LHCN-M2 (cell line): ENCODE measurements around the genes PLEKHG2, EID2B and PRX.

DNA sequence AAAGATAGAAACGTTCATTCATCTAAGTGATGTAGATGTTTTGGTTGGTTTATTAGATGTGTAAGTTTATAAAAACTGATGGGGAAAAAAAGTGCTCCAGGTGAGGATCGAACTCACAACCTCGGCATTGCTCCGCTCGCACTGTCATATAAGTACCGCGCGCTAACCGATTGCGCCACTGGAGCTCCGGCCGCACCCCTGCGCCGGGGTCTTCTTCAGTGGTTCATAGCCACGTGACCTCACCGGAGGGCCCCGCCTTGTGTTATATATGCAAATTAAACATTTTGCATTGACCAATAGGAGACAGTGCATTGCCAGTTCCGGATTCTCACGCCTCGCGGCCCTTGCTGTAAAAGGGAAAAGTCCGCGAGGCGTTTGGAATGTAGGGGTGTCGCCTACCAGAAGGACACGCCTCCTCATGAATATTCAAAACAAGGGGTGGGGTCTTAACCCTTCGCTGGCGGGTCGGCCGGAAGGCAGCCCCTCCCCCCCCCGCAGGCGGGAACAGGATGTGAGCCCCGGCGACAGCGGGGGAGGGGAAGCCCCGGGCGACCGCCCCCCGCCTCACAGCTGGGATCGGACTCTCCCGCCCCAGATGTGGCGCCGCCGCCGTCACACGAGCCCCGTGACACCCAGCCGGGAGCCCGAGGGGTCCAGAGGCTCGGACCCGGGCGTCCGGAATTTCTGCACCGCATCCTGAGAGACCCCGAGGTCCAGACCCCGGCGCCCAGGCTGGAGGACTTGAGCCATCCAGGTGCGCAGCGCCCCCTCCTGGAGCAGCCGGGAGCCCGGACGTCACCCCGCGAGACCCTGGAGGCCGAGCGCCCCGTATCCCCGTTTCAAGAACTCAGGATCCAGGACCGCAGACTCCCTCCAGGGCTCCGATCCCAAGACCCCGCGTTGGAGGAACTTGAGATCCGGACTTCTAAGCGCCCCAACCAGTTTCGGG, at the start of gene PLEKHG2:
TSS of gene PLEKHG2 (plus strand) at position 594 of the 949 bp plus-strand sequence.
- RAMPAGE, long total RNA = no peak

DNA sequence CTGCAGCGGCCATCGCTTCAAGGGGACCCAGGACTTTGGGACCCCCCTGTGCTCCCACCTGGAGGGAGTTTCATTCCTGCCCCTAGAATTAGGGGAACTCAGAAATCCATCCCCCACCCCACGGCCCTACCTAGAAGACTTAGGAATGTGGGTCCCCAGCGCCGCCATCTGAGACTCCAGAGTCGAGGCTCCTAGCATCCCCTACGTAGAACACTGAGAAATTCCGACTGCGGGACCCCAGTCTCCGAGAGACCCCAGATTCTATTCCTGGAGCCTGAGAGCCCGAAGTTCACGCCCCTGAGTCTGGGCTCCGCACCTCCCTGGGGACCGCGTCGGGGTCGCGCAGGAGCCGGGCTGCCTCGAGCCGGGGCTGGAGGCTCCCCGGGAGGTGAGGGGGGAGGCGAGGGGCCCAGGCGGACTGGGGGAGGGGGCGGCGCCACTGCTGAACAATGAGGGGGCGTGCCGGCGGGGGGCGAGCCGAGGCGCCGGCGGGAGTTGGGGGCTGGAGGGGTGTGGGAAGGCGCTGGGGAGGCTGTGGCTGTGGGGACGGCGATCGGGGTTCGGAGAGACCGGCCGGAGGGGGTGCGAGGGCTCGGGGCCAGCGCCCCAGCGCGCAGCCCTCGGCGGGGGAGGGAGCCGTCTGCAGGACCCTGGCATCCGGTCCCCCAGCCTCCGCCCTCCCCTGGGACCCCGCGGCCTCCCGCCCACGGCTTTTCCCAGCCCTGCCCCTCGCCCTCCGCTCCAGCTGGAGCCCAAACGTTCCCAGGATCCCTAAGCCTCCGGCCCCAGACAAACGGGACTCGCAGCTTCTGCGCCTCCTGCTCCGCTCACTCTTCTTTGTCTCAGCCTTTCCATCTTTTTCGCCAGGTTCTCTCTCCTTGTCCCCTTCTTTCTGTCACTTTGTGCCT, 810 bp downstream of the PLEKHG2 start:
- RAMPAGE, long total RNA = no peak

GRCh38 chr19:39416516-39417068, 4.1 kb downstream of the PLEKHG2 start:
- RAMPAGE, long total RNA = no peak

DNA sequence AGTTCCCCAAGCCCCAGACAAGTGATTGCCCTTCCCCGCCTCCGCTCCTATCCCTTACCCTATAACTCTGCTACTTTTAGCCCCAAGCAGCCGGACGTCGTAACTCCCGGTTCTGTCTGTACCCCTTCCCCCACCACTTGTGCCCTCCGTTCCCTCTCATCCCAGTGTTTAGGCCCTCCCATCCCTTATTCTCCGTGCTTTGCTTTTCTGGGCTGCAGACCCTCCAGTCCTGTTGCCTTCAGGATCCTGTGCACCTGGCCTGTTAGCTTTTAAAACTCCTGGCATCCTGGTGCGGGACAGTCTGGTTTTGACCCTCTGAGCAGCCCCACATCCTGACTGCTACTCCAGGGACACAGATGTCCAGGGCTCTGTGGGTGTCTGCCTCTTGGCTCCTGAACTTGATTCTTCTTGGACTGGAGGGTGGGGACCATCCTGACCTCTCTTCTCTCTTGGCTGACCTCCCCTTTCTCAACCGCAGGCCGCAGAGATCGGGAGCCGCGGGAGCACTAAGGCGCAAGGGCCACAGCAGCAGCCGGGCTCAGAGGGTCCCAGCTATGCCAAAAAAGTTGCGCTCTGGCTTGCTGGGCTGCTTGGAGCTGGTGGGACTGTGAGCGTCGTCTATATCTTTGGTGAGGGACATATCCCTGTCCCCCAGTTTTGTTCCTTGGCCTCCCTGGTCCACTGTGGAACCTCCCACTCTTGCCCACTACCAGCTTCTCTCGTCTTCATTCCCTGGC, 935 bp downstream of the TIMM50 start:
- RAMPAGE, long total RNA = no peak

DNA sequence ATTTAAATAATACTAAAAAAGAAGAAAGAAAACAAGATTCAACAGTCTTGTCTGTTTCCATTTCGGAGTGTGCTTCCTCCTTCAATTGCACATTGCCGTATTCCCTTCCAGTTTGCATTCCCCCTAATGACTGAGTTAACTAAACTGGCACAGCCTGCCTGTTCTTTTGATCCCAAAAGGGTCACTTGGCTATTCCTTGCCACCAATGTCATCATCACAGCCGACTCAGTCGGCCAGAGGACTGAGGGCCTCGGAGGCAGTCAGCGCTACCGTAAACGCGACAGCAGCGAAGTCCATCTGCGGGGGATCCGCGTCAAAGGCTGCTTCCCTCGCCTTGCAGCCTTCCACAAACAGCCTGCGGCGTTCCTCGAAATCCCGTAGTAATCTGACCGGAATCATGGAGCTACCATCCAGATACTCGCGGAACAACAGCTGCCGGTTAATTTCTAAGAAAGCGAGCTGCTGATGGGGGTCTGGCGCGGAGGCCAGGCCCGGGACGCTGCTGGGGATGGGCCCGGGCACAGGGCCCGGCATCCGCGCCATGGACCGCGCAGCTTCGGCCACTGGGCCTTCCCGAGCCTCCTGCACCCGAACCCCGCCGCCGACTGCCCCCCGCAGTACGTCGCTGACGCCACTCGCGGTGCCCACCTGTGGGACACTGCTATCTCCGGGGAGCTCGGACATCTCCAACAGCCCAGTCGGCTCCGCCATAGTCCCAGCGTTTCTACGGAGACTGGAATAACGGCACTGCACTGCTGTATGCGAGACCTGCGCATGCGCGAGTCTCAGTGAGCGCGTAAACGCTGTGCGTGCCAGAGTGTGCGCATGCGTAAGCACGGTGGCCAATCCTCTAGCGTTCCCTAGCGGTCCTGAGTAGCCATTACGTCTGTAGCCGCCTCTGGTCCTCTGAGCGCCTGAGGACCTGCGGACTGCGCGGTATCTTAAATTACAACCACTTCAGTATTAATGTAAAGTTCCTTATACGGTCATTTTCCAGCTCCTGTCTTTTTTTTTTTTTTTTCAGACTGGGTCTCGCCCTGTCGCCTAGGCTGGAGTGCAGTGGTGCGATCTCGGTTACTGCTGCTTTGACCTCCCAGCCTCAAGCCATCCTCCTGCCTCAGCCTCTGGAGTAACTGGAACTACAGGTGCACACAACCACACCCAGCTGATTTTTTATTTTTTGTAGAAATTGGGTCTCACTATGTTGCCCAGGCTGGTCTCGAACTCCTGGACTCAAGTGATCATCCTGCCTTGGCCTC, at the start of gene EID2B:
TSS of gene EID2B (minus strand) at position 761 of the 1,259 bp plus-strand sequence.
- RAMPAGE, long total RNA = no peak

GRCh38 chr19:39558454-39559059, 18.6 kb upstream of the EID2 start:
- RAMPAGE, long total RNA = no peak

GRCh38 chr19:39816411-39817301, 17.3 kb downstream of the DYRK1B start:
- RAMPAGE, long total RNA = no peak

- RAMPAGE, long total RNA = no peak
These were observed 9.7 kb downstream of the DYRK1B start for GRCh38 chr19:39823994-39825021.

DNA sequence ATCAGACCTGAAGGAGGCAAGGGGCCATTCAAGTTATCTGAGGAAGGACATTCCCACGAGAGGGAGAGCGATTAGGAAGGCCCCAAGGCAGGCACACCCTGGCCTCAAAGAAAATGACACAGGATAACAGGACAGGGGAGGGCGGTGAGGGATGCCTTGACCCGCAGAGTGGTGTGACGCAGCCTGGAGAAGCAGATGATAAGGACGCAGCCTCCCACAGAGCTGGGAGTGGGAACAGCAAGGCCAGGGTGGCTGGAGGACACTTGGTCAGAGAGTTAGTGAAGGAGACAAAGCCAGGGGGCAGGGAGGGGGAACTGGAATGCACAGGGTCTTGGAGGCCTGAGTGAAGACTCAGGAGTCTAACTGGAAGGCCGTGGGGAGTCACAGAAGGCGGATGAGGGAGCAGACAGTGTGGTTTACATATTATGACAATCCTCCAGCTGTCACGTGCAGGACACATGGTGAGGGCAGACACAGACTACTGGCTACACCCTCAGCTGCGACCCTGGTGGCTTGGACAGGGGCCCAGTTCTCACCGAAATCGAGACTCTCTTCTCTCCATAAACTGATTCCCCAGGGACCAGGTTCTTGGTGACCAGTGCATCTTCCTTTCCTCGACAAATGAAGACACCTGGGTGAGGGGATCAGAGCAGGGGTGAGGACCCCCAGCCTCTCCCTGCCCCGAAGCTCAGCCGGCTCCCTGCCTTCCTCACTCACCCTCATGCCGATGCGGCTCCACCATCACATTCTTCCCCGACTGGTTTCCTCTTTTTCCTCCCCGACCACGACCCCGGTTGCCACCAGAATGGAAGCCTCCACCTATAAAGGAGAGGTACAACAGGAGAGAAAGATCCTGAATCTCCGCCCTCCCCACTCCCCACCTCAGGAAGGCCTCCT, 6.0 kb upstream of the DYRK1B start:
- RAMPAGE, long total RNA = no peak

DNA sequence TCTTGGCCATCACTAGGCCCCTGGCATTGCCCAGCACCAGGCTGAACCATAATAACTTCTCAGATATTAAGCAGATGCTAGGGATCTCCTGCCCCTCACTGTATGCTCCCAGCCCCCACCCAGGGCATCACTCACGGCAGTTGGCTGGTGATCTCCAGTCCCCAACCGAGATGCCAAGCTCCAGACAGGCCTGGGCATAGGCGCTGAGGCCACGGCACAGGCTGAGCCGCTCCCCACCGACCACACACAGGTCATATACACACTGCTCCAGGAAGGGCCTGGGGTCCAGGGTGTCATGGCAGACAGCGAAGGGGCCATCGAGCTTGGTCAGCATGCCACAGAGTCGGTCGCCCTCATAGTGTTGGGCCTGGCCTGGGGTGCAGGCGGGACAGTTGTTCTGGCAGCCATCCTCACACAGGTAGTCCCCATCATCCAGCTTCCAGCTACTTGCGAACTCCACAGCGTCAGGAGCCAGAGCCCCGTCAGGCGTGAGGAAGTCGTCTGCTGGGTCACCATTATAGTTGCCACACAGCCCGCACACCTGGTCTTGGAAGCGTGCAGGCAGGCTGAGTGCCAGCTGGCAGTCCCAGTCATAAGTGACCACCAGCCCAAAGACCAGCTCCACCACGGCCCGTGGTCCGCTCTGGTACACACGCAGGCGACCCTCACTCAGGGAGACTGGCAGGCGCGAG, 52.9 kb upstream of the PSMC4 start:
- RAMPAGE, long total RNA = no peak

GRCh38 chr19:39926888-39927430, 44.0 kb upstream of the PSMC4 start:
- RAMPAGE, long total RNA = no peak

DNA sequence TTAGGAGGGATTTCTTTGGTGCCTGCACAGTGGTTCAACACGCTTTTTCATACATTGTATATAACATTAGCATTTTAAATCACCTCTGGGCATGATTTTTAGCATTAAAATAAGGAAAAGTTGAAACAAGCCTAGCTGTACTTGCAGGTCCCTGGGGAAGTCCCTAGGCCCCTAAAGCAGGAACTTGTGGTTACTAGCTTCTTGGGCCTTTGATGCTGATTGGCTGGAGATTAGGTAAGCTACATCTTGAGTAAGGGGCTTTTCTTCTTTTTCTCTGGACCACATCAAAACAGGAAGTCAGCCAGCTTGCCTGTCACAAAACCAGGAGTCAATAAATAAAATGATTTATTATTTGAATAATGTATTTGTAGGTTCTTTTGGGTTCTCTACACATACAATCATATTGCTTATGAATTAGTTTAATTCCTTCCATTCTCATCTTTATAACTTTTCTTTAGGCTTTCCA, 17.5 kb upstream of the PSMC4 start:
- RAMPAGE, long total RNA = no peak

GRCh38 chr19:39971308-39971614, 296 bp downstream of the PSMC4 start:
- RAMPAGE, long total RNA = no peak

DNA sequence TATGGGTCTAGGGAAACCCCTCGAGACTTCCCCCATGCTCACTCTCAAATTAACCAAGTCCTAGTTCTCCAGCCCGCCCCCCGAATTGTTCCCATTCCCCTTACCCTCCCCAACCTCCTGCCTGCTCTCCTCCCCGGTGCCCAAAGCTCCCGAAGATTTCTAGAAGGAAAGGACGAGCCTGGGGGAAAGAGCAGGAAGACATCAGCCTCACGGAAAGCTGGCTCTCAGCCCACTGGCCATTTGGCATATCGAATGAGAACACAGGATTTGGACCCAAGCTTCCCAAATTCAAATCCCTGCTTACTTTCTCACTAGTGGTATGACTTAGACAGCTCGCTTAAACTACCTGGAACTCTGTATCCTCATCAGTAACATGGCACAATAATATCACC, 304 bp upstream of the TTC9B start:
- RAMPAGE, long total RNA = no peak

DNA sequence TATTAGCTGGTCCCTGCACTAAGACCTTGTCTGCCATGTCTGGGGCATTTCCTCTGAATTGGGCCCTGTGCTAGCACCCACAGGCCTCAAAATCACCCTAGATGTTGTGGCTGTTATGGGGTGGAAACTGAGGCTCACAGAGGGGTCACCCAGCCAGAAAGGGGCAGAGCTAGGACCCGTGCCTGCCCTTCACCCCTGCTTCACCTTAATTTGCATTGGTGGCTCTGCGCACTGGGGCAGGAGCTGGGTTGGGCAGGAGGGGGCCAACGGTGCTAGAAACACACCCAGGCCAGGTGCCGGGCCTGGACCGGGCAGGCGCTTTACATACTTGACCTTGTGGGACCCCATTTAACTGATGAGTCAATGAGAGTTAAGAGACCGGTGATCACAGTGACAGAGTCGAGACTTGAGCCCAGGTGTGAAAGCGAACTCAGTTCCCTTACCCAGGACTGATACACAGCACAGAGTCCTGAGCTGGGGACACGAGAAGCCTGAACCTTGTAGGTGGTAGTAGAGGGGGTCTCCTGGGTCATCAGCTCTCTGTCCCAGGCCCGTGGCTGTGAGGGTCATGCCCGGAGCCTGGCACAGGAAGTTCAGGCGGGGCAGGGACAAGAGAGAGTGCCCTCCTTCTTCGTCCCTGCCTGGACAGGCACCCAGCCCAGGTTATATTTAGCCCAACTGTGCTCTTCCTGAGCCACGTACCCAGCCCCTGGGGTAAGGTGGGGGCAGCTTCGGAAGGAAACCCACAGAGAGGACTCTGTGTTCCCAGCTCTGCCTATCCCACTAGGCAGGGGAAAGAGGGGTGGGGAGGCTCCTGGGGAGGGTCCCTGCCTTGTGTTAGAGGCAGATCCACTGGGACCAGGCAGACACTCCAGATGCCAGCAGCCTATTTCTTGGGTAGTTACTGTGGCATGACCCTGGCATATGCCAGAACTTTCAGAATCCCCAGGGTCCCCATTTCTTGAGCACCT, 1.9 kb downstream of the PRX start:
- RAMPAGE, long total RNA = no peak

GRCh38 chr19:40413080-40414008, at the start of gene PRX:
Gene PRX (minus strand): TSS chr19:40413378.
- RAMPAGE, long total RNA = no peak

GRCh38 chr19:40421927-40422759, 3.6 kb downstream of the SERTAD1 start:
- RAMPAGE, long total RNA = no peak

DNA sequence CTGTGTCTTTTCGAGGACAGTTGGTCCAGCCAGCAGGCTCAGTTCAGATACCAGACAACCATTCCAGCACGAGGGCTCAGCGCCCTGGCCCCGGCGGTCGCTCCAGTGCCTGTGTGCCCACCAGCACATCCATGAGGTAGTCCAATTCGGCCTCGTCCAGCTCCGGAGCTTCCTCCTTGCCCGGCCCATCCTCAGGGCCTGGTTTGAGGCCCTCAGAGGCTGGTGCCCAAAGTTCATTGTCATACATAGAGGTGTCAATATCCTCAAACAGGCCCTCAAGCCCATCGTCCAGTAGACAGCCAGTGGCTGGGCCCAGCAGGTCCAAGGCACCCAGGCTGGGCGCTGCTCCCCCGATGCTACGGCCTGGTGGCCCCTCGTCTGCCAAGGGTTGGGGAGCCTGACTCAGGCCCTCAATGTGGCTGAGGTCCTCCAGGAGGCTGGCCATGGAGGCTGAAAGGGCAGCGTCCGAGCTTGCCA, 3.0 kb downstream of the SERTAD1 start:
- RAMPAGE, long total RNA = no peak

GRCh38 chr19:40445008-40445386, 862 bp upstream of the SERTAD3 start:
- RAMPAGE, long total RNA = no peak

DNA sequence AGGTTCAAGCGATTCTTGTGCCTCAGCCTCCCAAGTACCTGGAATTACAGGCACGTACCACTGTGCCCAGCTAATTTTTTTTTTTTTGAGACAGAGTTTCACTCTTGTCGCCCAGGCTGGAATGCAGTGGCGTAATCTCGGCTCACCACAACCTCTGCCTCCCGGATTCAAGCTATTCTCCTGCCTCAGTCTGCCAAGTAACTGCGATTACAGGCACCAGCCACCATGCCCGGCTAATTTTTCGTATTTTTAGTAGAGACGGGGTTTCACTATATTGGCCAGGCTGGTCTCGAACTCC, 1.9 kb downstream of the BLVRB start:
- RAMPAGE, long total RNA = no peak